ENCODE results near the gene RBM24.

- PRO-cap: no peak
These were observed 68.0 kb downstream of the GMPR start for GRCh38 chr6:16306372-16306808.

- PRO-cap: no peak
These were observed 182.7 kb downstream of the GMPR start for GRCh38 chr6:16420766-16421752.

DNA sequence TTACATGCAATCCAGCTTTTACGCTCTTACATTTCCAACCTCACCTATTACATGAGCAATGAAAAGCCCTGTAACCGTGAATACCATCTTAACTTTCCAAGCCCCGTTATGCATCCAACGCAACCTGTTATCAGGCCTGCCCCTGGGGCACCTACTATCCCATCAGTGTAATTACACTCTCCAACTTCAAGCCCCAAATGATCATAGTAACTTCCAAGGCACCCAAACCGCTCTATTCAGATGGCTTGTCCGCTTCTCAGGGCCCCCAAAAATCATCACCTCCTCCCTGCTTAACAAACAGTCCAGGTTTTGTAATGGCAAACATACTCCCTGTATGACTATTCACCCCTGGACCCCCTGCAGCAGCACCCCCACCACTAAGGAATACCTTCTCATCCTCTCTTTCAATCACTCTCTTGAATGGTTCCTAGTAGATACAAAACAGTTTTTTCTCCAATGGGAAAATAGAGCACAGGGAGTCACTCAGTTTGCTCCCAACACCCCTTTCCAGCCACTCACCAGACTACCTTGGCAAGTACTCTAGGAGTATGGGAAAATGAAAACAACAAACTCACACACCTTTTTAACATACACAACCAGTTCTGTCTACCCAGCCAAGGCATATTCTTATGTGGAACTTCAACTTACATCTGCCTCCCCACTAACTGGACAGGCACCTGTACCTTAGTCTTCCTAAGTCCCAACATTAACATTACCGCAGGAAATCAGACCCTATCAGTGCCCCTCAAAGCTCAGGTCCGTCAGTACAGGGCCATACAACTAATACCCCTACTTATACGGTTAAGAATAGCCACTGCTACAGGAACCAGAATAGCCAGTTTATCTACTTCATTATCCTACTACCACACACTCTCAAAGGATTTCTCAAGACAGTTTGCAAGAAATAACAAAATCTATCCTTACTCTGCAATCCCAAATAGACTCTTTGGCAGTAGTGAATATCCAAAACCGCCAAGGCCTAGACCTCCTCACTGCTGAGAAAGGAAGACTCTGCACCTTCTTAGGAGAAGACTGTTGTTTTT lies 224.6 kb downstream of the GMPR start:
- PRO-cap: no peak

- PRO-cap: no peak
These were observed 235.6 kb downstream of the GMPR start for GRCh38 chr6:16473836-16474528.

GRCh38 chr6:16685060-16685772 lies 76.0 kb downstream of the ATXN1 start:
- PRO-cap: no peak

DNA sequence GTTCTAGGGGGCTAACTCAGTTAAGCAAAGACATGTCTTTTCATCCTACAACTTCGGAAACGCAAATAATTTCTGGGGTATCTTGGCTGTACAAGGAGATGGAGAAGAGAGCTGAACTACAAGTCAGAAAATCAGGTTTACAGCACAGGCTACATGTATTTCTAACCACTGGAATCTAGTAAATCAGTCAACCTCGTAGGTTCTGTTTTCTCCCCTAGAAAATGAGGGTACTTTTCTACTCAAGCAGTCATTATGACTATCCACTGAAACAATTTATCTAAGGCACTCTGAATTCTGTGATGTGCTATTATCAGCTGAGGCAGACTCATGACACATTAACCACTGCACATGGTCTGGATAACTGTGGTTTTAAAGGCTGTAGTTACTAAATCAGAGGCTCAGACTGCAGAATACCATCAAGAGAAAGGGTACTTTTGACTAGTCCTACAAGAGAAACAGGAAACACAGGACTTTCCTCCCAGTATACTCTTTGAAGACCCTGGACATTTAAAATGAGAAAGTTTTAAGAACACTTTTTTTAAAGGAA lies 20.2 kb downstream of the ATXN1 start:
- PRO-cap: no peak

- PRO-cap: no peak
These were observed 338 bp downstream of the ATXN1 start for GRCh38 chr6:16760946-16761298.

- PRO-cap: no peak
These were observed 4.8 kb upstream of the ATXN1 start for GRCh38 chr6:16765839-16766701.

DNA sequence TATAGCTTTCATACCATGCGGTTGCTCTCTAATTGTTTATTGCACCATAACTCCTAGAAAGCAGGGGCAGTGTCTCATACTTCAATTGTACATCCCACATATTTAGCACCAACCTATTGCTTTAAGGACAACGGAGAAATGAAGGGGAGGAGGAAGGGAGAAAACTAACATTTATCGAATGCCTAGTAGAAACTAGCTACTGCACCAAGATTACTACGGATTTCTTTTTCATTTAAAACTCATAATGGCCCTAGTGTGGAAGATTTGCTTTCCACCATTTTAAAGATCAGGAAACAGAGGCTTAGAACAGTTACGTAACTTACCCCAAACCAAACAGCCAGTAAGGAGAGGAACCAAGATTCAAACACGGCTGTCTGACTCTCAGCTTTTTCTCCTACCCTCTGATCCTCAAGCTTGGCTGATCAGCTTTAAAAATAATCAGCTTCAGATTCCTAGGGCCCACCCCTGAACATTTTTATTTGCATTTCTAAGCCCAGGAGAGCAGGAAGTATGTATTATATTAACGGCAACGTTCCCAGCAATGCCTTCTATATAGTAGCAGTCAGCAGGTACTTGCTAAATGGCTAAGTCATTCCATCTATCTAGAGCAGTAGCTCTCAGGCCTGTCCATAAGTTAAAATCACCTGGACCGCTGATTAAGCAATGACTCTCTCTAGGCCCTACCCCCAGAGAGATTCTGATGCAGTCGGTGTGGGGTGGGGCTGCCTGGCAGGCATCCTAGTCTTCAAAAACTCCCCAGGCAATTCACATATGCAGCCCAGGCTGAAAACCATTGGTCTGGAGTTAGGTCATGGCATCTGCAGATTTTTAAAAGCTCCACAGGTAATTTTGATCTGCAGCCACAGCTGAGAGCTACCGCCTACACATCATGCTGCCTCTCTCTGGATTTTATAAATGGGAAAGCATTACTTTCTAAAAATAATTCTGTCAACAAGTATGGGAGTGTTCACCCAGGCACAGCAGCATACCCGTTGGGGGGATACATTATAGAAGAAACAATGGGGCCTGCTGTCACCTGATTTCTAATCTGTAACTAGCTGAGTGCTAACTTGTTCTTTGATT lies 43.7 kb upstream of the ATXN1 start:
- PRO-cap: no peak

- PRO-cap: no peak
These were observed 11.4 kb upstream of the RBM24 start for GRCh38 chr6:17269864-17270145.

DNA sequence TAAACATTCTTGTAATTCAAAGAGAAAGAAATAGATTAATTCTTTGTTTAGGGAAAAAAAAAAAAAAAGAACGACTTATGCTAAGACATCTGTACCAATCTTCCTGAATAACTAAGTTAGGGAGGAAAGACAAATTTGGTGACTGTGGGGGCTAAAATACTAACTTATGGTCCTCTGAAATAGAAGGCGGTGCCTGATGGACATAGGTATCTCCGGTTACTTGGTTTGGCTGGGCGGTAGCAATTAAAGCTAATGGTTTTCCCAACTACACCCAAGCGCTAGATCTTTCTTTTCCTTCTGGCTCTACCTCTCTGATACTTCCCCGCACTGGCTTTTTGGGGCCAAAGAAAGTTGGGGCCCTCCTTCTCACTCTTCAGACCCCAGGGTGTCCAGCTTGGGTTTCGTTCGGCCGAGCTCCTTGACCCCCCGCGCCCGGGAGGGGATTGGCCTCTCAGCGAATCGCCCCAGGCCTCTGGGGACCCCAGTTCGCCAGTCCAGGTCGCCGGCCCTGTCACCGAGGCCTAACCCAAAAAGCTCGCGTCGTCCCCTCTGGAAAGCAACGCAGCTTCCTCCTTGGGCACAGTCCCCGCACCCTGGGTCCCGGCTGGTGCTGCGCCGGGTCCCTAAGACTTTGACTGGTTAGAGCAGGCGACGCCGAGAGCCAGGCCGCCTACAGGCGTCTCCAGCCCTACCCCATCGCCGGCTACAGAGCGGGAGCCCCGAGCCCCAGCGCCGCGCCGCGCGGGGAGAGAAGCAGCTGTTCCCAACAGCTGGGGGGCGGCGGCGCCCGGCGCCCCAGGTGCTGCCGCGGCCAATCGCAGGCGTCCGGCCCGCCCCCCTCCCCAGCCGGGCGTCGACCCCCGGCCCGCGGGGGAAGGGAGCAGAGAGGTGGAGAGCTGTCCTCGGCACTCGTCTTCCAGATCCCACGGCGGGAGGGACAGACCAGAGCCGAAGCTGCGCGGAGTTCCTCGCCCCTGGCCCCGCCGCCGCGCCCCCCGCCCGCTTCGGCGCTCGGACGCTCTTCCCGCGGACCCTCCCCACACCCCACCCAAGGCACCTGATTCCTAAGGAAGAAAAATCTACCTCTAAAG lies 709 bp upstream of the RBM24 start:
- PRO-cap: unidirectional peak, plus-strand start at position 919 of the sequence

- PRO-cap: no peak
These were observed at the start of gene RBM24 for GRCh38 chr6:17281226-17281793. TSS of gene RBM24 (plus strand) at chr6:17281361.

GRCh38 chr6:17417544-17418726 lies 24.5 kb downstream of the CAP2 start:
- PRO-cap: no peak

- PRO-cap: no peak
These were observed 2.9 kb downstream of the FAM8A1 start for GRCh38 chr6:17602960-17603433.

GRCh38 chr6:17715050-17715466 lies 8.3 kb upstream of the NUP153 start:
- PRO-cap: no peak

DNA sequence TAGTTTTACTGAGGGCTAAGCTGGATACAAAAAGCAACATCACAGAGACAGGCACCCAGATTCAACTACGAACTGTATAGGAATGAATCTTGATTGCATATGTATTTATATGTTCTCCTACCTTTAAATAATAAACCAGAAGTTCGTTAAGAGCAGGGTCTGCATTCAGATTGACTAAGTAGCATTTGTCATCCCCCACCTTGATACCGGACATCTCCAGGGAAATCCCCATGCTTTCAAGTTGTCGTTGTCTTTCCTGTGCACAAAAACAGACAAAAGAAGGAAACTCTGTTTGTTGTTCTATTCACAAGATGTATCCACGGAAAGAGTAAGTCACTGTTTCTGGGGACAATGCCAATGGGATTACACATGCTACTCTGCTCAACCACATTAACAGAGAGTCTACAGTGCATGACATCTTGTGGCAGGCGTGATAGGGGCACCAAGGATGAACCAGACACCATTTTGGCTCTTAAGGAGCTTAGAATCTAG lies 124.3 kb upstream of the NUP153 start:
- PRO-cap: no peak

DNA sequence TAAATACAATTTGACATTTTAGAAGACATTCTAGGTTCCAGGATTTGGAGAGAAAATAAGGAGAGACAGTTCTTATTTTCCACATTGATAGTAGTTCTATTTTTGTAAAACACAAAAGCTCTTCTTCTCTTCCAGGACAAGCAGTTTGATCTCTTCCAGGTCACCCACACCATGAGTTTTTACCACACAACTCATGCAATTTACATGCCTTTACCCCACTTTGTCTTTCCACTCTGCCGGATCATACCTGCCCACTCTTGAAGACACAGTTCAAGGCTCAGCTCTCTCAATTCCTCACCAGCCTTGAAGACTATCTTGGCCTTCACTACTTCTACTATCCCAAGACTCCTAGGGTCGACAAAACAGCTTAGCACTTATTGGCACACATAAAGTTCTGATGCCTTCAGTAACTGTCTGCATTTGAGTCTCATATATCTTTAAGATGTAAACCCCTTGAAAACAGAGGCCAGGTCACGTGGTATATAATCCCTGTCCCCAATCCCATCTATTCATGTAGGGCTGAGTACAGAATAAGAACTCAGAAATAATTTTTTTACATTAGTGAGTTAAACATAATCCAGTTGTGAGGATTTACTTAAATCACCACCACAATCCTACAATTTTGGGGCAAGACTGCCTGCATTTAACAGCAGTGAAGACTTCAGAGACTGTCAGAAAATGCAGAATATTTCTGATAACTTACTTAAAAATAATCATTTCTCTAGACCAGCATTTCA lies 84.9 kb downstream of the KIF13A start:
- PRO-cap: no peak

- PRO-cap: no peak
These were observed 13.1 kb downstream of the TPMT start for GRCh38 chr6:18141692-18142253.

DNA sequence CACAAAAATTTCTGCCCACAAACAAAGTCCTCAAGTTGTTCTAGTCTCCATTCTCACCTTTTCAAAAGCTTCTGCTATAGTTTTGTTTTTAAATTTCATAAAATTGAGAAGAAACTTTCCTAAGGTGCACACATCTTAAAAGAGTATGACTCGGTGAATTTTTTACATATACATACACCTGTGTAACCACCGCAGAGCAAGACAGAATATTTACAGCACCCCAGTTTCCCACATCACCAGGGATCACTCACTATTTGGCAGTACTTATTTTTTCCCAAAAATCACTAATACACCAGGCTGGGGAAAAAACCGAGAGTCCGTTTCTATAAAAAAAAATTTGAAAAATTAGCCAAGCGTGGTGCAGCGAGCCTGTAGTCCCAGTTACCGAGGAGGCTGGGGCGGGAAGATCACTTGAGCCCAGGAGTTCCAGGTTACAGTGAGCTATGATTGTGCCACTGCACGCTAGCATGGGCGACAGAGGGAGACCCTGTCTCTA lies 550 bp downstream of the TPMT start:
- PRO-cap: no peak

DNA sequence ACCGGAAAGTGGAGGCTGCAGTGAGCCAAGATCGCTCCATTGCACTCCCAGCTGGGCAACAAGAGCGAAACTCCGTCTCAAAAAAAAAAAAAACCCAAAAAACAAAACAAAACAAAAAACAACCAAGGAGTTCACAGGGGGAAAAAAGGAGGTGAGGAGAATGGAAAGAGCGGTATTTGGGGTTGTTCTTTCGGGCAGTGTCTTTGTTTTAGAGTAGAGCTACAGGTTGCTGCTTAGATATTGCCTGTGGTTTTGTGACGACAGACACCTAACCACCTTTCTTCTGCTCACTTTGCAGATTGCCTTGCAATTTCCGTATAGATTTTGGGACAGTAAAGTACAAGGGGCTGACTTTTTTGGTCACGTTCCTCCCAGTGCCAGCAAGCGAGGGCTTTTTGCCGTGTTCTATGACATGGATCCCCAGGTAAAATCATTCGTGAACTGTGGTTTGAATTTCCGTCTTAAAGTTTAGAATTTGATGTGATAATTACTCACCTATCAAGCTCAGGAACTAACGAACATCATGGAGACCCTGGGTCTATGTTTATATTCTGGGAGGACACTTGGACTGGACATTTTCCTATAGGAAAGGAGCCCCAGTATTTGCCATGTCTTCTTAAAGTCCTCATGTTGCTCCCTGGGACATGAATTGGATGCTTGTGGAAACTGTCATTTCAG lies 50.8 kb downstream of the DEK start:
- PRO-cap: no peak